AG09319 (cell line): ENCODE results near the gene NR2C2.

- RRBS = no CpG with 5 or more reads among the region's 3 CpGs
Measured at GRCh38 chr3:14020590-14021017, 104.1 kb downstream of the CHCHD4 start.

GRCh38 chr3:14041771-14042021, 83.0 kb downstream of the CHCHD4 start:
- RRBS = no CpG with 5 or more reads among the region's 1 CpG

DNA sequence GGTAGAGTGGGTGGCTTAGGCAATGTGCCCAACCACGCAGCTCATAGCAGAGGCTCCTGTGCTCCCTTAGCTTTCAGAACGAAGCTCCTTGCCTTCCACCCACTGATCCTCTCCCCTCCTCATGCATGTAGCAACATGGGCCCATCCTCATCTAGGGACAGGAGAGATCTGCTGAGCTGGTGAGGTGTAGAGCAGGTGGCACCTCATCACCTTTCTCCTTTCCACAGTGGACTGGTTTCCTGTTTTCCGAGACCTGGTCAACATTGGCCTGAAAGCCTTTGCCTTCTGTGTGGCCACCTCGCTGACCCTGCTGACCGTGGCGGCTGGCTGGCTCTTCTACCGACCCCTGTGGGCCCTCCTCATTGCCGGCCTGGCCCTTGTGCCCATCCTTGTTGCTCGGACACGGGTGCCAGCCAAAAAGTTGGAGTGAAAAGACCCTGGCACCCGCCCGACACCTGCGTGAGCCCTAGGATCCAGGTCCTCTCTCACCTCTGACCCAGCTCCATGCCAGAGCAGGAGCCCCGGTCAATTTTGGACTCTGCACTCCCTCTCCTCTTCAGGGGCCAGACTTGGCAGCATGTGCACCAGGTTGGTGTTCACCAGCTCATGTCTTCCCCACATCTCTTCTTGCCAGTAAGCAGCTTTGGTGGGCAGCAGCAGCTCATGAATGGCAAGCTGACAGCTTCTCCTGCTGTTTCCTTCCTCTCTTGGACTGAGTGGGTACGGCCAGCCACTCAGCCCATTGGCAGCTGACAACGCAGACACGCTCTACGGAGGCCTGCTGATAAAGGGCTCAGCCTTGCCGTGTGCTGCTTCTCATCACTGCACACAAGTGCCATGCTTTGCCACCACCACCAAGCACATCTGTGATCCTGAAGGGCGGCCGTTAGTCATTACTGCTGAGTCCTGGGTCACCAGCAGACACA, 16.8 kb downstream of the TMEM43 start:
- RRBS = no CpG with 5 or more reads among the region's 21 CpGs

DNA sequence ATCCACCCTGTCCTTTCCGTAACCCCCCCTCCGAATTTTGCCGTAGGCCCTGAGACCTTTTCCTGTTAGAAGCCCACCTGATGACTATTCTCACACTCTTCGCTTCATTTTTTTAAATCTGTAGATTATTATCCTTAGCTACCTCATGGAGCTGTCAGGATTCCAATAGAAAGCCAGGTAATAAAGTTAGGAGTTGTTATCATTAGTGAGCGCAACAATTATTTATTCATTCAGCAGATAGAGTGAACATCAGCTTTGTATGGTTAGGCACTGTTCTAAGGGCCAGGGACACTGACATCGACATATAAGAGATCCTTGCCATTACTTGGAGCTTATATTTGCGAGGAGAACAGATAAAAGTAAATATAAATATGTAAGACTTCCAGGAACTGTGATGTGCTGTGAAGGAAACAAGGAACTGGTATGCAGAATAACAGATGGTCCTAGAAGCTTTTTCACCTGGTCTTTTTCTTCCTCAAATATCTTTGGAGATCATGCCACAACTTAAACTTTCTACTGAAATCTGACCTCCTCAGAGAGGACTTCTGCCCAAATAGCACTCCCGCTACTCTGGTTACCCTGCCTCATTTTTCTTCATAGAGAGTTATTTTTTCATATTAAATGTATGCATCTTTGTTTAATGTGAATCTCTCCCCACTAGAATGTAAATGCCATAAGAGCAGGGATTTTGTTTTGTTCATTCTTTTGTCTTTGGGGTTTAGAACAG, 540 bp downstream of the LSM3 start:
- RRBS = no CpG with 5 or more reads among the region's 8 CpGs

- RRBS = no CpG with 5 or more reads among the region's 29 CpGs
Measured at GRCh38 chr3:14215983-14217271, 37.8 kb downstream of the LSM3 start.

DNA sequence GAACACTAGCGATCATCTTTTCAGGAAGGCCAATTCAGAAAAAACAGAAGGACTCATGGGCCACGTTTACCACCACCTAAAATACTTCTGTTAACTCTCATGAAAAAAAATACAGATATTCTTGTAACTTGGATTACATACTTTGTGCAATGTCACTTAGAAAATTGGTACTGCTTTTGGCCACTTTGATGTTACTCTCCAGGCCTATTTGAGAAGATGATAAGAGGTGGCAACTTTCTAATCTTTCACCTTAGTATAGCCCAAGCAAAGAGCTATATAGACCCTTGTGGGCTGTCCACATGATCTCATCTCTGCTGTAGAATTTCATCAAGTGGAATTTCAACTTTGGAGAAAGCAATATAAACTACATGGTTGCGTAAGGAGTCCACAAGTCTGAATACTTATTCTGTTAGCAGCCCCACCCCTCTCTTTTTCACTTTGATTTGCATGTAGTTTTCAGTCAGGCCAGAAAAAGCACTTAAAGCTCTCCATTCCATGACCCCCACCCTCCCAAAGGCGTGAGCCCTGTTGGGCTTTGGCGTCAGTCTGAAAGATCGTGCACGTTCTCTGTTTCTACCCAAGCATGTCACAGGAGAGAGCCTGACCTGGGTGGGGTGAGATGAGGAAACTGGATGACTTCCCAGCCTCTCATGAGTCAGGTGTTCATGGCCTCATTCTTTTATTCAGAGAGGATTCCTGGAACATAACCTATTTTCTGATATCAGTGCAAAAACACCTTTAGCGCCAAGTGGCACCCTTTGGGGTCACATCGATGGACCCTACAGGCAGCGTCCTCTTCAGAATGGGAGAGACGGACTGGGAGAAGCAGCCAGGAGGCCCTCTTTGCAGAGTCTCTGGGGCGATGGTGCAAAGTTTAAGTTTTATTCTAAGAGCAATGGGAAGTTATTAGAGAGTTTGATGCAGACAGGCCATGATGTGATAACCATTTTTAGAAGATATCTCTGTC, 55.6 kb downstream of the LSM3 start:
- RRBS = no CpG with 5 or more reads among the region's 12 CpGs

DNA sequence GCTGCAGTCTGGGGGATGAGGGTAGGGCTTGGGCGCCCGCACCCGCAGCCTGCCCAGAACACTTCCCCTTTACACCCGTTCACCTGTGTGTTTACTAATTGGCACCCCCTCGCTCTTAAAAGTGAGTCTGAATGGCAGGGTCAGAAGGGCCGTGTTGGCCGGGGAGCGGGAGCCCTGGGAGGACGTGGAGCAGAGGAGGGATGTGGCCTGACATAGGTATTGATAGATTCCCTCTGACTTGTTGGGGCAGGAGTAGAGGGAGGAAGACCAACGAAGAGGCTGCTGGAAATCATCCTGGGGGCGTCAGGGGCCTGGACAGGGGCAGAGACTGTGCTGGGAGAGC, 51.5 kb downstream of the SLC6A6 start:
- RRBS = no CpG with 5 or more reads among the region's 11 CpGs

DNA sequence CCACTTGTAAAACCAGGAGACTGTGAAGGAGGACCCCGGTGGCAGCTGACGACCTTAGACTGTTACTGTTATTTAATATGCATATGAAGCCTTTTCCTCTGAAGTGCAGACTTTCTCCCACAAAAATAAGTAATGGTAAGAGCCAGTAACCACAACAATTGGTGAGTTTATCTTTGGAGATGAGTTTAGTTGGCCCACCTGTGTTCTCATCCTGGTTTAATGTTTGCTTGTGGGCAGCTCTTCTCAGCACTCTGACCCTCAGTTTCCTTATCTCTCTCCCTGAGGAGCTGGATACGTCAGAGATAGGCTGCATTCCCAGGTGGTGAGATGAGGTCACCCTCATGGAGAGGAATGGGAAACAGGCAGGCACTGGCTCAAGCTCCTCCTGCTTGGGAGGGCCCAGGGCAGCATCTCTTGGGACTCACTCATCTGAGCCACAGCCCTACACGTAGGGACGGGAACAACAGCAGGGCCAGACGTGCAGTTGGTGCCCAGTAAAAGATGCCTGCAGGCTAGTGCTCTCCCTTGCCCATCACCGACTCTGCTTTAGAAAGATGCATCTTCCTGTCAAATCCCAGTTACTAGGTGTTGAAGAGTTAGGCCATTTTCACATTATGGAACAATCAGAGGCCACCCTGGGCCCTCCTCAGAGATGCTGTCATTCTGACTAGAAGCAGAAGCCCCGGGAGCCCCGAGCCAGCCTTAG, 59.9 kb downstream of the GRIP2 start:
- RRBS = no CpG with 5 or more reads among the region's 9 CpGs

- RRBS = no CpG with 5 or more reads among the region's 4 CpGs
Measured at GRCh38 chr3:14488566-14488894, 51.6 kb downstream of the GRIP2 start.

DNA sequence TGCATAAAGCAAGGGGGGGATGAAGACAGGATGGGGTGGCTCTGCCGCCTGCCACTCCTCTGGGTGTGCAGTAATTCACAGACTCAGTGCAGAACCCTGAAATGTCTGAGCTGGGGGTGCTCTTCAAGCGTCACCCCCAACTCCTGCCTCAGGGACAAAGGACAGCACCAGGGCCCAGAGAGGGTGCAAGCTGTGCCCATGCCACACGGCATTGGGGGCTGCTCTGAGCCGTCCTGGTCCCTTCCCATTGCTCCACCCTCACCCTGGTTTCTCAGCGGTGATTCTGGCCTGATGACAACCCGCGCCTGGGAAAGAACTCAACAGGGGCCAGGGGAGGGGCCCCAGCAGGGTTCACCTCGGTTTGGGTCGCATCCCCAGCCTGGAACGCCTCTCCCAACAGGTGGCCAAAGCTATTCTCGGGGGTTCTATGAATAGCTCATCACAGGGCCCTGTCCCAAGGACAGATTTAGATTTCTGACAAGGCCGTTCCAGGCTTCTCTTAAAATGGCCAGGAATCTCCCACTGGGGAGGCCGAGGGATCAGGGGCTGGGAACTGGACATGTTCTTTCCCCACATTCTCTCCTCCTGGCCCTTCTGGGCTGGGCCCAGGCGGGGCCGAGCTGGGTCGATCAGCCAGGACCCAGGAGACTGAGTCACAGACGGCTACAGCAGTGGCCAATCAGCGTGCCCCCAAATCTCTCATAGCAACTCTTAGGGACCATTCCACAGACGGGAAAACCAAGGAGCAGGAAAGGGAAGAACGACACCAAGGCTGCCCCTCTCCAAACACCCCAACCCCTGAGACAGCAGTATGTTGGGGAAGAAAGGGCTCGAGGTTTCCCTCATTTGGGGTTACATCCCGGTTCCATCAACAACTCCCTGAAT, 17.9 kb downstream of the GRIP2 start:
- RRBS = no CpG with 5 or more reads among the region's 22 CpGs

DNA sequence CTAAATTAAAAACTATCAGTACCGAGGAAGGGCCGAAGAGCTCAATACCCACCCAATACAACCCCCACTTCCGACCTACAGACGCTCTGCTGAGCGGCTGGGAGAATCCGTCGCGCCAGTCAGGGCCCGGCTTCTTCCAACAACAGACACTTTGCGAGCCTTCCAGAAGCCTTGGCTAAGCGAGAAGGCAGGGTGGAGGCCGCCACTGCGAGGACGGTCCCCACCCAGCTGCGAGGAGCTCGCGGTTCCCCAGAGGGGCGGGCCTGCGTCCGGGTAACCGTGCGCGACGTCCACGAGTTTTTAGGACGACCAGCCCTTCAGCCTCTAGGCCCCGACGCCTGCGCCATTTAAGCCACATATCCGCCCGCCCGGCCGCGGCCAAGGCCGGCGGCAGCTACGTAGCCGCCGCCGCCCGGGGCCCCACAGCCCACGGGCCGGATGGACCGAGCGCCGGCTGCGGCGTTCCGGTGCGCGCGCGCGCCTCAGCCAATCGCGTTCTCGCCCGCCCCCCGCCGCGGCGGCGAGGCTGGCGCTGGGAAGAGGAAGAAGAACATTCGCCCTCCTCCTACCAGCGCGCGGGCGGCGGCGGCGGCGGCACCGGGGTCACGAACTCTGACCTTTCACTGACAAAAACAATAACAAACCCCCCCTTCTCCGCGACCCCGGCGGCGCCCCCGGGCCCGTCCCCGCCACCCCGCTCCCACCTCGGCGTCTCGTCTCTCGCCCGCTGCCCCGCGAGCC, at the start of gene NR2C2:
Gene NR2C2 (plus strand): TSS at position 549 of the 741 bp plus-strand sequence.
- RRBS = 1% methylated on average over 26 of the region's 91 CpGs

- RRBS = no CpG with 5 or more reads among the region's 5 CpGs
Measured at GRCh38 chr3:14959004-14959902, 11.9 kb downstream of the NR2C2 start.

- RRBS = no CpG with 5 or more reads among the region's 3 CpGs
Measured at GRCh38 chr3:14962120-14962728, 14.8 kb downstream of the NR2C2 start.

DNA sequence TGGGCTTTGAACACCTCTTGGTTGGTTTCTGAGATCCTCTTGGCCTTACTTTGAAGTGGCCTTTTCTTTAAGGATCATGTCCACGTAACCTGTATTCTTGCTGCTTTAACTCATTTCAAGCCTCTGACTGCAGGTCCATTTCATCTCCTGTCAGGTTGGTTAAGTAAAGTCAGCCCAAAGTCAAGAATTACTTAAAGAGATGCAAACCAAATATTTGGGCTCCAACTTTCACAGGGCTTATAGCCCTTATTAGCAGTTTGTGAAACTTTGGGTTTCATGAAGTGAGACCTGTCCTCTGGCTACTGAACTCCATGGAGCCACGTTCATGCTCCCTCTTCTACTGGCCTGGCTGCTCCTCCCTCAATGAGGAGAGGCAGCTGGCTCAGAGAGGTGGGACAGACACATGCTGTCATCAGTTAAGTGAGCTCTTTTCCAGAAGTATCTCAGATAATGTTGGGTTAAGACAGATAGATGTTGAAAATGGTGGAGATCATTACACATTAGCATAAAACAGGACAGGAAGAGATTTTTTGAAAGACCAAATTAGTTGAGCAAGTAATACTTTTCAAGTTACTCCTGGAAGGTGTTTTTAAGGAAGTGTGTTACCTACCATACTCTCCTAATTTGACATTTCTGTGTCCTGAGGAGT, 19.5 kb downstream of the MRPS25 start:
- RRBS = no CpG with 5 or more reads among the region's 2 CpGs

DNA sequence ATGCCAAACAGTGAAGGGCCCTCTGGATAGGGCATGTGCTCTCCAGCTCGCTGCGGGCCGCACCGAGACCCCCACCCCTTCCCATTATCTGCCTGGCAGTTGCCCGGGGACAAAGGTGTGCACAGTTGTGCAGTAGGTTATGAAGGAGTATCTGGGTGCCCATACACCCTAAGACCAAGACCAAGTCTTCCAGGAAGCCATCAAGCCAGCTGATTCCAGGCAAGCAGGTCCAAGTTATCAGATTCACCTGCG, 1.4 kb downstream of the MRPS25 start:
- RRBS = no CpG with 5 or more reads among the region's 6 CpGs

DNA sequence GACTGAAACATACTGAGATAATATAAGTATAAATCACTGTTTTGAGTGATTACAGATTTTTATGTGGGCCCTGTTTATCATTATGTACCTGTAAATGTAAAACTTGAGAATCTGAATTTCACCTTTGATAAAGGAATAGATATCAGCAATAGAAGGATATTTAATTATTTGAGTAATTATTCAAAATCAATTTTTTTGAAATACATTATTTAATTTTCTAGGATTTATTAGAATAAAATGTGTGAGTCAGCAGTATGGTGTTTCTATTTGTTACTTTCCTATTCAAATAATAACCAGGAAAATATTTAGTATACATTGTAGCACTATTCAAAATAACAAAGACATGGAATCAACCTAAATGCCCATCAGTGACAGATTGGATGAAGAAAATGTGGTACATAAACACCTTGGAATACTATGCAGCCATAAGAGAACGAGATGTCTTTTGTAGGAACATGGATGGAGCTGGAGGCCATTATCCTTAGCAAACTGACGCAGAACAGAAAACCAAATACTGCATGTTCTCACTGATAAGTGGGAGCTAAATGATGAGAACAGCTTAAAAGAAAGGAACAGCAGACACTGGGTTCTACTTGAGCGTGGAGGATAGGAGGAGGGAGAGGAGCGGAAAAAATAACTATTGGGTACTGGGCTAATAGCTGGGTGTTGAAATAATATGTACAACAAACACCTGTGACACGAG, 22.2 kb downstream of the CAPN7 start:
- RRBS = no CpG with 5 or more reads among the region's 5 CpGs

DNA sequence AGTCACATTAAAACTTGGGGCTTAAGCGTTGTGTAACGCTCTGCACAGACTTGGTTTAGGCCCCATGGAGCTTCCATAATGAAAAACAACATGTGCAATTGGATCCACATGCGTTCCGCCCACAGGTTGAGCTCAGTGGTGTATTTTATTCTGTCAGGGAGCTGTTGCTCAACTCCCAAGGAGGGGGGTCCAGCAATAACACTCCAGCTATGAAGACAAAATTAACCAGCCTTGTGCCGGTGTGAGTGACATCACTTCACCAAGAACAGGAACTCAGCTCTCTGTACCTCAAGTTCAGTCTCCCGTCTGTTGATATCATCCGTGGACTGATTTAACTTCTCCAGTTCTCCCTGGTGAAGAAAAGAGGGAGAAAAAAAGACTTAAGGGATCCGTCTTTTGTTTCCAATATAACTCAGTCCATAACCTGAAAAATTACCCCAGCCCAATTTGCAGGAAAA, 2.1 kb downstream of the SH3BP5 start:
- RRBS = no CpG with 5 or more reads among the region's 8 CpGs

DNA sequence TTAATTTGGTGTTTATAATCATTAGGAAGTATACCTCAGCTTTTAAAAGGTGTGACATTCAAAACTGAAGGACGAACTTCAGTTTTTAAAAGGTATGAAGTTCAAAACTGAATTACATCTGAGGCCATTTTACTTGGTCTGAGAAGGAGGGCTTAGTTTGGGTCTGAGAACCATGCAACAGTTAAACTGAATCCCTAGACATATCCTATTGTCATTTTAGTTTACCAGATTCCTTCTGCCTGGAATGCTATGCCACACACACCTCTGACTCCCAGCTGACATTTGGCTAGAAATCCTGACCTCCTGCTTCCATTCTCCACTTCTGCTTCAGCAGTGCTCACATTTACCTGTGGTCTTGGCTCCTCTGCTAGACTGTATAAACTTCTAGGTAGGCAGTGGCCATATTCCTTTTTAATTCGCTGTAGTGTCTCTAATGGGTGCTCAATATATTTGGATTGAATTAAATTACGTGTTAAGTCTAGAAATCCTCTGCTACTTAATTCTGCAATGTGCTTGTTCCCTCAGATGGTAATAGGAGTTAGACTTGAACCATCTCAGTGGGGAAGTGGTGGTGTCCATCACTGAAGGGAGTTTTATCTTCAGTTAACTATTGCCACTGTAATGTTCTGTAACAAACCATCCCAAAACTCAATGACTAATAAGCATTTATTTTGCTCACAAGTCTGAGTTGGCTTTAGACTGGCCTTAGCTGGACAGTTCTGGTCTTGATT, 15.5 kb downstream of the EAF1 start:
- RRBS = no CpG with 5 or more reads among the region's 3 CpGs

DNA sequence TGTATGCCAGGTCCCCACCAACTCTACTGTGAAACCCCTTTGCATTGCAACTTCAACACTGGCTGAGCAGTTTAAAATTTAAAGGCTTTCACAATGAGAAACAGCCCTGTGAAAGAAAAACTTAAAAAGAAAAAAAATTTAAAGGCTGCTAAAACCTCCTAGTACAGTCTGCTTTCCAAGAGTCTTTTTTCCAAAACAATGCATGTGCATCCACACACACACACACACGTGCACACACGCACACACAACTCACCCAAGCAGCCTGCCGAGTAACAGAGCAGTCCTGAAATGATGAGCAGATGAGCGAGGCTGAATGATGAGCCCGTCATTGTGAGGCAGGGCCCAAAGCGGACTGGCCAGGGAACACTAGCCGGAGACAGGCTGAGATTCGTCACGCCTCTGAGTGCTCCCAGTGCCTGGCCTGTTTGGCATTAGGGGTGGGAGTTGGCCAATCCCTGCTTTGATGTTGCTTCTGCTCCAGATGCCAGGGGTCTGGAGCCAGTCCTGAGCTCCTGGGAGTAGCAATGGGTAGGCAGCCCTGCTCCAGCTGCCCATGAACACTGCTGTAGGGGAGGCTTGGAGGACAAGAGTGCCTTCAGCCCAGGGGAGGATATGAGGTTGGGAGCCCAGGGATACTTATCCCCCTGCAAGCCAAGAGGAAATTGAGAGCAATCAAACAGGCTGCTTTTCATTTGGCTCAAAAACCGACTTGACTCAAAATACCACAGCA, 23.1 kb downstream of the COLQ start:
- RRBS = no CpG with 5 or more reads among the region's 10 CpGs

- RRBS = no CpG with 5 or more reads among the region's 1 CpG
Measured at GRCh38 chr3:15847680-15848354, 50.0 kb upstream of the ANKRD28 start.